Left colon (tissue), 1 donor: ENCODE measurements around a stretch of chr20.

GRCh38 chr20:58670907-58671456, 19.9 kb downstream of the STX16 start:
- PRO-cap, result no peak

DNA sequence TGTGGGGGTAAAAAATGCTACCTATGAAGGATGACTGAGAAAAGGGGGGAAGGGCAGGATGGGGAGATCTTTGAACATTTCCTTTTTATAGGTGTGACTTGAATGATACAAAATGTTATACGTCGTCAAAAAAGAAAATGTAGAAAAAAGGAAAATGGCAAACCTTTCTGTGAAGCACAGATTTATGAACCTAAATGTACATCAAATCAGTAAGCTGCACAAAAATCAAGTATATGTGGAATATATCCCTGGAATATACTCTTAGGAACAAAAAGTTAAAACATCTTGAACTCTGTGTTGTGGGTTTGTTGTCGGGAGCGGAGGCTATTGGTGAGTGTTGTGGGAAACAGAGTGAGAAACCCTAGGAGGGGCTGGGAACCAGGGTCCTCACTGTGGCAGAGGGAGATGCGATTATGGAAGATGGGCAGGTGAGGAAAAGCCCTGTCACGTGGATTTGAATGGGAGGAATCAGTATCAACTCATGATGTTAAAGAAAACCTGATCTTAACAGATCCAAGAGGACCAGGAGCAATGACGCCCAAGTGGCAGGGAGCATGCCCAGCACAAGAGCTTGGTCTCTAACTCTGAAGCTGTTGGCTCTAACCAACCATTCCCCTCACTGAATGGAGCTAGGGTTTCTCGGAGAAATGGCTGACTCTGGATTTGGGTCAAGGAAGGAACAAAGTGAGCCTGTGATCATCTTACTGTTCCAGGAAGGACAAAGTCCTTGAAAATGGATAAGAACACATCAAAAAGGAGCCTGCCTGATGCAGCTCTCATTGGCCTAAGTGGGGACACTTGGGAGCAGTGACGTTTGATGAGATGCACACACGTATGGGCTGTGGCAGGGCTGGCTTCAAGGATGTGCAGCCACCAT, 7.0 kb upstream of the NPEPL1 start:
- PRO-cap, result no peak

DNA sequence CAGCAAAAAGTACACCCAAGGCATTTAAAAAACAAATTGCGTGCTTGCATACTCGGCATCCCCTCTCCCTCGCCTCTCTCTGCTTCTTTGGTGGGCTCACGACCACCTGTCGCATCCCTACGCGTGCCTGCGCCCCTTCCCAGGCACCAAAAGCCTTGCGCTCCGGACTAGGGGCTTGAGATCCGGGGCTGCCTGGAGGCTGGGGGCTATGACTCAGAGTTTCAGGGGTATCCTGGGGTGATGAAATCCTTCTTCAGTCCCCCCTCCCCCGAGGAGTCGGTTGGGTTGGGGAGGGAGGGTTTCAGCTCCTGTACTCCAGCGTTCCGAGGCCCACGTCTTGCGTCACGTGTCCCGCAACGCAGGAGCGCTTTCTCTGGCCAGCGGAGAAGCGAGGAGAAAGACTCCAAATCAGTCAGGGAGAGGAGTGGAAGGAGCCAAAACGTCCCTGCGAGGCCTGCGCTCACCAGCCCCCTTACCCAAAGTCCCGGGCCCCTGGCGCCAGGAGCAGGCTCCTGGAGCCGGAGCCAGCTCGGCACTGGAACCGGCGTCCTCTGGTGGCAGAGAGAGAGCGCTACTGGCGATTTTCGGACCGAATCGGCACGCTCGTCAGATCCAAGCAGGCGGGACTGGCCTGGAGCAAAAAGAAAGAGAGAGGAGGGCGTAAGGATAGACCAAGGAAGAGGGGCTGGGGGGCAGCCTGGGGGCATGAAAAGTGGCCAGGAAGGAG, 38.7 kb upstream of the GNAS start:
- PRO-cap, result no peak

- PRO-cap, result no peak
These were observed 1.4 kb upstream of the GNAS start for GRCh38 chr20:58889737-58890233.

DNA sequence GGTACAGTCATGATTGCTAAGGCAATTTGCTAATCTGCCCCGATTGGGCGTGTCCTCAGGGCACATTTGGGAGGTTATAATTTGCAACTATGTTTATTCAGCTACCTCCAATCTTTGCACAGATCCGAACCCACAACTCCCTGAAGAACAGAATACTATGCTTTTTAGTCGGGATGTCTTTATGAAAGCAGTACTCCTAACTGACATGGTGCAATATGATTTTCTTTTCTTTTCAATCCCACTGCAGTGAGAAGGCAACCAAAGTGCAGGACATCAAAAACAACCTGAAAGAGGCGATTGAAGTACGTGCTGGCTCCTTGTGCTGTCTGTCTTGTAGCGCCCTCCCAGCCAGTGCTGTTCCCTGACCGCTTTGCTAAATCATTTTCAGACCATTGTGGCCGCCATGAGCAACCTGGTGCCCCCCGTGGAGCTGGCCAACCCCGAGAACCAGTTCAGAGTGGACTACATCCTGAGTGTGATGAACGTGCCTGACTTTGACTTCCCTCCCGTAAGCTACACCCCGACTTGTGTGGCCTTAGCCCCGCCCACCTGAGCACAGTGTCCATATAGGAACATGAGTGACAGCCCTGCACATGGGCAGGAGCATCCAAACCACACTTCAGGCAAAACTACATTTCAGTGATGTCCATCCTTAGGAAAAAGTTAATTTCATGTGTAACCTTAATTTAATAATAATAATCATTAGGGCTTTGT, 12.2 kb downstream of the GNAS start:
- PRO-cap, result no peak

- PRO-cap, result no peak
These were observed 14.0 kb downstream of the GNAS start for GRCh38 chr20:58905207-58905630.

DNA sequence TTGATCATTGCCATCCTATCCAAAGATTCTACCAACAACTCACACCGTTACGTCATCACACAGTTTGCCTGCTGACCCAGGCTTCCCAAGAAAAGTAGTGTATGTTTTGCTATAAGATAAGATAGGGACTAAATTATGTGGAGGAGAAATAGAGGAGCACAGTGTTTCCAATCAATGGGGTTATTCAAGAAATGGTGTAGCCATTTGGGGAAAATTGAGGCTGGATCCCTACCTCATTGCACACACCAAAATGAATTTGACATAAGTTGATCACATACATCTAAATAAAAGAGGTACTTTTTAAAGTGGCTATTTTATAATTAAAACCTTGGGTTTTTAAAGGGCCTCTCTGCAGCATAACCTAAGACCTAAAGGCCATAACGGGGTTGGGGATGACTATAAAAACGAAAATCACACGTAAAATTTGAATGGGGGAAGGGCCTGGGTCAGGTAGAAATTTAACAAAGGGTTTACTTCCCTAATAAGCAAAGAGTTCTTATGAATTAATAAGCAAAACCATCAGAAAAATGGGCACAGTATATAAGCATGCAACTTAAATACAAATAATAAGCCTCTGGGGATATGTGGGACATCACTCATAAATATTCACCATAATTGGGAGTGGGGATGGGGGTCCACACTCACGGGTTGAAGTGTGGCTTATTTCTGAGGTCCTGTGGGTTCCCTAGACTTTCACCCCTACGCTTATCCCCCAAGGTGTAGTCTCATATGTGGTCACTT, 20.4 kb downstream of the GNAS start:
- PRO-cap, result no peak

GRCh38 chr20:58992440-58992961, 11.4 kb downstream of the NELFCD start:
- PRO-cap, result no peak

- PRO-cap, result no peak
These were observed 12.3 kb downstream of the NELFCD start for GRCh38 chr20:58992962-58994060.

GRCh38 chr20:59010941-59011633, 4.0 kb upstream of the CTSZ start:
- PRO-cap, result no peak

DNA sequence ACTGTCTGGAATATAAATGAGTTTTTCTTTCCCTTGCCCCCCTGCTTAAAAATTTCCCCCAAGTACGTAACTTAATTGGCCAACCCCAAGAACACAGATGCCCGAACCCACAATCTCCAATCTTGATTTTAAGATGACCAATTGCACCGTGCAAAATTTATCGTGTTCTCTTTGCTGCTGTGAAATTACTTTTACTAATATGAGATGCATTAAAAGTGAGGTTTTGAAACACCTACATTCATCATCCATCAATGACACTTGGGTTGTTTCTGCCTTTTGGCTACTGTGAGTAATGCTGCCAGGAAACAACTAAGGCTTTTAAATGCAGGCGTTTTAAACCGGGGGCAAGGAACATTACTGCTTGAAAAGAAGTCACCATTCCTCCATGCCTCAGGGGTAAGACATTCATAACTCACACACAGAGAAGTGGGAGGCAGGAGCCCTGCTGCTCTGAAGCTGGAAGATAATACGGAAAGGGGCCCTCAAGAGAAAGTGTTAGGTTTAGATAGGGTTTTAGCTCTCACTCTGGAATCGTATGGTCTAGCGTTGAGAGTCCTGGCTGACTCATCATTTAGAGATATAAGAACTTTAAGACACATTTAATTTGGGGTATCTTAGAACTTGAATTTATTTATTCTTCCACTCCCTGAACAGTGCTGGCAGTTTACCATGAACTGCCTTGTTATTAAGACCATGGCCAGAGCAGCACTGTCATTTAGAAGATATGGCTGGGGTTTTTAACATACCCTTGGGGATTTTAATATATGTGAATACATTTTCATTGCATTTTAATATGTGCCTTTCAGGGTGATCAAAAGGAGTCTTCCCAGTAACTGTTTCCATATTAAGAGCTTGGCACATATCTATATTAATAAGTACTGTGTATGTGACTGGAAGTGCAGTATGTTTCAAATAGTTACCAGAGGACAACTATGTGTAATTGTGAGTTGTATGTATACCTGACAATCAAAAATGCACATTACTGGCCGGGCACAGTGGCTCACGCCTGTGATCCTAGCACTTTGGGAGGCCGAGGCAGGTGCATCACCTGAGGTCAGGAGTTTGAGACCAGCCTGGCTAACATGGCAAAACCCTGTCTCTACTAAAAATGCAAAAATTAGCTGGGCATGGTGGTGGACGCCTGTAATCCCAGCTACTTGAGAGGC, 1.9 kb downstream of the TUBB1 start:
- PRO-cap, result no peak

- PRO-cap, result no peak
These were observed 41.6 kb upstream of the ZNF831 start for GRCh38 chr20:59121883-59122508.

GRCh38 chr20:59161847-59162284, 1.8 kb upstream of the ZNF831 start:
- PRO-cap, result no peak

GRCh38 chr20:59175766-59176171, 12.1 kb downstream of the ZNF831 start:
- PRO-cap, result no peak

GRCh38 chr20:59195512-59196056, 32.0 kb downstream of the ZNF831 start:
- PRO-cap, result no peak

DNA sequence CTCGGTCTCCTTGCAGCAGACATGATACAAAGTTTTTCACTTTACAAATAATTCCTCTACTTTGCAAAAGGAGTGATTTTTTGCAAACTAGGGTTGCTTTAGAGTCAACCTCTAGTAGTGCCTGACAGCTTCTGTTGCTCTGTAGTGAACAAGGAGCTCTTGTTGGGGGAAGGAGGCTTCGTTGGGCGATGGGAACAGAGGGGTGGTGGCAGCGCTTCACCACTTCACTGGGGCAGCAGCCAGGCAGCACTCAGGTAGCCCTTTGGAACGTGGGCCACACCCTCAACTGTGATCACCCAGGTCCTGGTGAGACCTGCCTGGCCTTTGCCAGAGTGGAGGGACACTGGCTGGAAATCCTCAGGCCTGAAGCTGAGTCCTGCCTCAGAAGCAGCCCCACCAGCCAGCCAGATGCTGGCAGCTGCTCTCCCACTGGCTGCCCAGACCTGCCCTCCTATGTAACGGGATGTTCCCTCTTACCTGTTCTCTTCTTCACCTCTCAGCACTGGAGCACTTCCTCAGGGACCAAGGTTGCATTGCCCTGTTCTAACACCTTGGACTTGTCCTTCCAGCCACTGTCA, 10.4 kb upstream of the EDN3 start:
- PRO-cap, result unidirectional peak, plus-strand start at position 330 of the sequence

DNA sequence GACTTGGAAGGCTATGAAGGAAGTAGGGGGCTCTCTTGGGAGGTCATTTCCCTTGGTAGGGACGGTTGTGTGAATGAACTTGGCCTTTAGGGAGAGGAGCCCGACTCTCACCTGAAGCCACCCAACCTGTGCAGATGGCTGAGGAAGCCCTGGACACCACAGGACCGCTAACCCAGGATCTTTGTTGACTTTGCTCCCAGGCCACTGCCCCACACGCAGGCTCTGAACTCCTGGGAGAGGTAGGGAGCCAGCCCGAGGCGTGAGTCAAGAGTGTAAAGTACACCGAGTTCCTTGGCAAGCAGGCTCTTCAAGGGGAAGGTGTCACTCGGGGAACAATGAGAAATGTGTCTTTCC, 609 bp upstream of the EDN3 start:
- PRO-cap, result bidirectional peak, plus-strand start at position 301 of the sequence, minus-strand start at position 183 of the sequence

DNA sequence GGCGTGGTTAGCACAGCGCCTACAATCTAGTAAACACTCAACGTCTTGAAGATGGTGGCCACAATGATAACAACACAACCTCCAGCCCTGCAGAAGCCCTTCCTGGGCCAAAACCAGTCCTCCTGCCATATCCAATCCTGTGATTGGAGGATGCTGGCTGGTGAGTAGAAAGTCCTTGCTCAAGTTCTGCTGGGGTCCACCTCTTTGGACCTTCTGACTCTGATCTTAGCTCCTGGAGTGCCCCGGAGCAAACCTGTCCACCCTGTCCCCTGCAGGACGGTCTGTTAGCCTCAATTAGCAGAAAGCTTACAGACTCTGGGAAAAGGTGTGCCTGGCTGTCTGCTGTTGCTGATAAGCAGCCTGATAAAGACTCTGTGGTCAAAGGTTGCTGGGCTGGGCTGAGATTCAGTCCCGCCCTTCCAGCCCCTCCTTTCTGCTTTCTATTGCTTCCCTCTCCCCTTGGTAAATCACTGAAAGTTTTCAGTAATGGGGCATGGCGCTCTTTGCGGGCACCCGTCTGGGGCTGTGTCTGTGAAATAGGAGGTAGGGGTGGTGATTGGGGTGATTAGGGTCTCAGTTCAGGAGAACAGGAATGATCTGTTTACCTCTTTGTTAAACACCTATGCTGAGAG, 8.4 kb downstream of the EDN3 start:
- PRO-cap, result bidirectional peak, plus-strand start at position 48 of the sequence, minus-strand start outside the sequence; bidirectional peak, plus-strand start at position 470 of the sequence, minus-strand start at position 283 of the sequence

GRCh38 chr20:59316833-59317393, 16.5 kb downstream of the EDN3 start:
- PRO-cap, result bidirectional peak, plus-strand start at chr20:59317130, minus-strand start at chr20:59317000

- PRO-cap, result no peak
These were observed 112.6 kb downstream of the SYCP2 start for GRCh38 chr20:59820863-59821167.